ENCODE results near the genes MINPP1 and STAMBPL1.

DNA sequence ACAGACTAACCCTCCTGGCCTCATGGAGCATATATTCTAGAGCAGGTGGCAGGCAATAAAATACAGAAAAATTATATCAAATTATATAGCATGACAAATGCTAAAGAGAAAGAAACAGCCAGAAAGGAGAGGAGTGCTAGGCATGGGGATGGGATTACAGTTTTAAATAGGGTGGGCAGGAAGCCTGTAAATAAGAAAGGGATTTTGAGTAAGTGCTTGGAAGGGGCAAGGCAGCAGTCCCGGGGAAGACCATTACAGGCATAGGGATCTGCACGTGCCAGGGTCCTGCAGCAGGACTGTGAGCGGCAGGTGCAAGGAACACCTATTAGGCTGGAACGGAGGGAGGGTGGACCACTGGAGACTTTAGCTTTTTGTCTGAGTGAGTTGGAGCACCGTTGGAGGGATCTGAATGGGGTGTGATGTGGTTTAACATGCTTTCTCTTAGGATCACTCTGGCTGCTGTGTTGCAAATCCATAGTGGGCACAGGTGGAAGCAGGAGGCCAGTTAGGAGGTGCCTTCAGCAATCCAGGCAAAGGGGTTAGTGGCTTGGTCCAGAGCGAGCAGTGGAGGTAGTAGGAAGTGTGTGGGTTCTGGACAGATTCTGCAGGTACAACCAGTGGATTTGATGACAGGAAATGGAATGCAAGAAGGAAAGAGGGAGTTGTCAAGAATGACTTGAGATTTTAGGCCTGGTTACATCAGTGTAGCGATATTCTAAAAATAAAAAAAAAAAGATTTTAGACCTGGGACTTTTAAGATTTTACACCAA, 95.2 kb downstream of the MMRN2 start:
- RRBS, result no CpG with 5 or more reads among the region's 7 CpGs

GRCh38 chr10:86868301-86868710, 89.1 kb downstream of the MMRN2 start:
- RRBS, result no CpG with 5 or more reads among the region's 8 CpGs

DNA sequence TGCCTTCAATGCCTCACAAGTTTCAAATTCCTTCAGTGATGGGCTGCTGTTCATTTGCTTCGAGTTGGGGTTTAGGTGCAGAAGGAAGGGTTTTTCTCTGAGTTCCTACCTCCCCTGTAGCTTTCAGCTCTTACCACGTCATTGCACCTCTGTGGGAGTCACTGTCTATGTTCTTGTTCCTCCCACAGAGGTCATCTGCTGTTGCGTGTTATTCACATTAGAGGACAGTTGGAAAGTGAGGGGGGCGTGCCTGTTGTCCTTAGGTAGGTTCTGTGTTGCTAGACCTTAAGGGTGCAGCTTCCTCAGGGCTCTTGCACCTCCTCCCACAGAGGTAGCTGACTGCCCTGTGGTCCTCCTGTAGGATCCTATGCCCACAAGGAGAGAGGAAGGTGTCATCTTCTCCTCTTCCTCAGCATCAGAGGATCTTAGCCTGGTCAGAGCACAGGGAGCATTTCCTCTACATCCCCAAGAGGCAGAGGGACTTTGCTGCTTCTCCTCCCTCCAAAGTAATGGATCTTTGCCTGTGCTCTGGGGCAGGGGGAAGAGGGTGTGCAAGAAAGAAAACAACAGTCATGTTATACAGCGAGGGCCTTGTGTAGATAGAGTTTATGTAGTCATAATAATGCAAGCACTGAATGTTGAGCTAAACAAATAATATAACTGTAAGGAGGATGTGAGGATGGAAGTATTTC, 48.8 kb downstream of the MMRN2 start:
- RRBS, result no CpG with 5 or more reads among the region's 5 CpGs

DNA sequence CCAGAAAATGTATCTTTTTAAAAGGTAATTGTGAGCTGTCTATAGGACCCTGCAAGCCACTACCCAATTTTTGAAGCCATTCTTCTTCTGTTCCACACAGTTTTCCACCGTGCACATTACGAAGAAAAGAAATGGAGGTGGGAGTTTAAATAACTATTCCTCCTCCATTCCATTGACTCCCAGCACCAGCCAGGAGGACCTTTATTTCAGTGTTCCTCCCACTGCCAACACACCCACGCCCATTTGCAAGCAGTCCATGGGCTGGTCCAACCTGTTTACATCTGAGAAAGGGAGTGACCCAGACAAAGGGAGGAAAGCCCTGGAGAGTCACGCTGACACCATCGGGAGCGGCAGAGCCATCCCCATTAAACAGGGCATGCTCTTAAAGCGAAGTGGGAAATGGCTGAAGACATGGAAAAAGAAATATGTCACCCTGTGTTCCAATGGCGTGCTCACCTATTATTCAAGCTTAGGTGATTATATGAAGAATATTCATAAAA, 11.8 kb upstream of the FAM25A start:
- RRBS, result no CpG with 5 or more reads among the region's 8 CpGs

- RRBS, result no CpG with 5 or more reads among the region's 1 CpG
Measured at GRCh38 chr10:87081903-87082655, 12.6 kb downstream of the GLUD1 start.

- RRBS, result 2% methylated on average over 5 of the region's 10 CpGs
Measured at GRCh38 chr10:87504313-87504644, 414 bp upstream of the MINPP1 start.

DNA sequence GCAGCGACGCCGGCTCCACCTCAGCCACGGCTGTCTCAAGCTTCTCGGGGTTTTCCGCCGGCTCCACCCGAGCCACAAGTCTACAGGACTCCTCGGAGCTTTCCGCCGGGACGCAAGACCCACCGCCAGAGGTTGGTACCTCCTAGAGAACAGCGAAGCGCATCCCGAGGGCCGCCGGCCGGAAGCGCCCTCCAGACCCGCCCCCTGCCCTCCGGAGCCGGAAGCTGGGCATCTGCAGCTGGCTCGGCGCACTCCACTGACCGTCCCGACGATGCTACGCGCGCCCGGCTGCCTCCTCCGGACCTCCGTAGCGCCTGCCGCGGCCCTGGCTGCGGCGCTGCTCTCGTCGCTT, at the start of gene MINPP1:
Gene MINPP1, plus strand, starts transcription at position 249 of the 352 bp plus-strand sequence.
- RRBS, result 2% methylated on average over 32 of the region's 41 CpGs

GRCh38 chr10:87662478-87662775, 2.7 kb downstream of the PAPSS2 start:
- RRBS, result no CpG with 5 or more reads among the region's 1 CpG

DNA sequence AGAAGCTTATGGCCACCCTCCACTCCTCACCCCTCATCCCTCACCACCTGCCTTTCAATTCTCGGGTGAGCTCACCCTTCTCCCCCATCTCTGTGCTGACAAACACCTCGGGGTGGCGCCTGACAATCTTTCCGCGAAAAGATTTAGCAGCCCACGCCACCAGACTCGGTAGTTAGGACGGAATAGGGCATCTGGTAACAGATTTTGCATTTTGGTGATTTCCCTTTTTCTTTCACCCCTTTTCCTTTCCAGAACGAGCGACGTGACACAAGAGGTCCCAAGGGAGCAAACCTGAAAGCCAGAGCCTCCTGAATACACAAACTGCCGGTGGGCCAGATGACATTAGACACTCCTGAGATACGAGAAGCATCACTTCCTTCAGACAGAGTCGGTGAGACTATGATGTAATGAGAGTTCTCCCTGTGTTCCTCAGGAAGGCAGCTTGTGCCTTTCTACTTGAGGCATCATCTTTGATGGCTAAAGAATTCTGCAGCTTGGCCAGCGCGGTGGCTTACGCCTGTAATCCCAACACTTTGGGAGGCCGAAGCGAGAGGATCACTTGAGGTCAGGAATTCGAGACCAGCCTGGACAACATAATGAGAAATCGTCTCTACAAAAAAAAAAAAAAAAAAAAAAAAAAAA, 745 bp upstream of the ATAD1 start:
- RRBS, result no CpG with 5 or more reads among the region's 21 CpGs

GRCh38 chr10:87850878-87851274, 12.5 kb downstream of the KLLN start:
- RRBS, result no CpG with 5 or more reads among the region's 6 CpGs

GRCh38 chr10:87860249-87860504, 3.2 kb downstream of the KLLN start:
- RRBS, result no CpG with 5 or more reads among the region's 1 CpG

DNA sequence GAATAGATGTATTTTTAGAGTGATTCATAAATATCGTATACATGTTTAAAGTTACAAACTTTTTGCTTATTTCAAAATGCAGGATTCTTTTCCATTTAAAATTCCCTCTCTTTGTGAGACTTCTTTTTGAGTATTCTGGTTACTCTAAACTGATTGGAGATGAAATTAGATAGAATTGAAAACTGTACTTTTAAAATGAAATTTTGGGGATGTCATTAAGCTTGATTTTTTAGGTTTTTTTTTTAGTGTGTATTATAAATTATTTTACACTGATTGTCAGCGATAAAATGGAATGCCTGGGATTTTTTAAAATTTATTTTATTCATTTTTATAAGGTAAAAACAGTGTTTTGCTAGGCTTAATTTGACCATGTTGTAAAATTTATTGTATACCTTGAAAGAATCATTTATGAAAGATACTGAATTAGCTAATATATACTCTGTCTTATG, 8.5 kb downstream of the PTEN start:
- RRBS, result no CpG with 5 or more reads among the region's 2 CpGs

DNA sequence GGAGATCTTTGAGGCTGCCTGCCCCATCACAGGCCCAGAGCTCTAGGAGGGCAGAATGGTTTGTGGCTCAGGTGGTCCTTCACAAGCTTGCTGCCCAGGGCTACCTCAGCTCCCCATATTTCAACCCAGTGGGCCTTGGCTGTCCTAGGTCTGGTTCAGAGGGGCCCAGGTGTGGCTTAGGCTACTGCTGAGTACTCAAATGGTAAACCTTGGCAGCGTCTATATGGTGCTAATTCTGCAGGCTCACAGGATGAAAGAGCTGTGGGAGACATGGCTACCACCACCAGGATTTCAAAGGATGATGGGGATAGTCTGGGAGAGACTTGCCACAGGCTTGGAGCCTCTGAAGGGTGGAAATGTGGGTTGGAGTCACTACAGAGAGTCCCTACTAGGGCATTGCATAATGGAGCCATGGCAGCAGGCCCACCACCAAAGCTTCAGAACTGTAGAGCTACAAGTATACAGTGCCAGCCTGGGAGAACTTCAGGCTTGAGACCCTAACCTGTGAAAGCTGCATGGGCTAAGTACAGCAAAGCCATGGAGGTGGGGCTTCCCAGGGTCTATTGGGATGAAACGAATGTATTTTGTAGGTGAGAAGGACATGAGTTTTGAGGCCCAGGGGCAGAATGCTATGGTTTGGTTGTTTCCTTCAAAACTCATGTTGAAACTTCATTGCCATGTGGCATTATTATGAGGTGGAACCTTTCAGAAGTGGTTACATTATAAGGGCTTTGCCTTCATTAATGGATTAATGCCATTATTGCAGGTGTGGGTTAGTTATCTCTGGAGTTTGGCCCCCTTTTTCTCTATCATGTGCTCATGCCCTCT, 24.5 kb downstream of the PTEN start:
- RRBS, result no CpG with 5 or more reads among the region's 2 CpGs

DNA sequence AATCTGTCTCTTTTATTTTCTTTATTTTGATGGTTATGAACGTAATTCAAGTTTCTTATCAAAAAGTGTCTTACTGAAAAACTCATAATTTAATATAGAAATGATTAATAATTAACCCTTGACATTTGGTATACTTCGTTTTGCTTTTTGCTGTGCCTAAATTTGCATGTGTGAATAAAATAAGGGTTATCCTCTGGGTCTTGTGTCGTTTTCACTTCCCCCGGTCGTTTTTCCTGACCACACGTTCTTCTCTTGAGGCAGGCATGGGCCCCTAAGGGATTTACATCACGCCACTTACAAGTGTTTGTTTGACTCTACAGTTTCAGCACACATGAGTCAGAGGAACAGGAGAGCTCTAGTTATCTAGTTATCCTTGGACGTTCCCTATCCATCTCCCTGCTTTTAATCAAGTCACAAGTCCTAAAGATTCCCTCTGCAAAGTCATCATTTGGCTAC, 206.6 kb downstream of the PTEN start:
- RRBS, result no CpG with 5 or more reads among the region's 8 CpGs

GRCh38 chr10:88475509-88475894, 107.6 kb downstream of the RNLS start:
- RRBS, result no CpG with 5 or more reads among the region's 1 CpG

GRCh38 chr10:88879847-88880955, at the start of gene STAMBPL1:
TSS of gene STAMBPL1 (plus strand) at chr10:88880245.
- RRBS, result 1% methylated on average over 35 of the region's 99 CpGs

DNA sequence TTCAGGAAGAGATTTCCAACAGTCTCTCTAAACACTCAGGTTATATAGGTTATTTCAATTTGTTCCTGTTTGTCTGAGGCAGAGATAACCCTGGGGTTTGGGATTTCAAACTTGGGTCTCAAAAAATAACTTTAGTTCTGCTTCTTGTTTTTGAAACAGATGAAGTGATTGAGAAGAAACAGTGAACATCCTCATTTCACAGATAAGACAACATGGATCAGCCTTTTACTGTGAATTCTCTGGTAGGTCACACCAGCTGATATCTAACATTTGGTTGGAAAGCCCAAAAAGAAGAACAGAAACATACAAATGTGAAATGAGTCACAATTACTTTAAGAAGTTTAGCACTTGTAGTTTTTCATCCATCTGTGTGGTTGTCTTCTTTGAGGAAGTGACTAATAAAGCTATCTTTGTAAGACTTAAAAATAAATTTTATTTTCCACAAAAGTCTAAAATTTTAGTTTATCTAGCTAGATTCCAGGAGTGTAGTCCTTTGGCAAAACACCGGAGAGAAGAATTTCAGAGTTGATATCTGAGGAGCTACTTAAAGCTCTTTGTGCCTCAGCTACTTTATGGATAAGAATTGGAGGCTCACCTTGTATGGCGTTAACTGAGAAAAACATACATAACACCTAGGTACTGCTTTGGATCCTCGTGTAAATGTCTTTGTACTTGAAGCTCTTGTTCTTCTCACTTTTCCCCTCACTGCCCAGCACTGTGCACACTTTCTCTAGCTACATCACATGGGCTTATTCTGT, 21.6 kb downstream of the STAMBPL1 start:
- RRBS, result no CpG with 5 or more reads among the region's 3 CpGs

GRCh38 chr10:88934704-88935790, 17.5 kb downstream of the ACTA2 start:
- RRBS, result no CpG with 5 or more reads among the region's 19 CpGs

- RRBS, result no CpG with 5 or more reads among the region's 6 CpGs
Measured at GRCh38 chr10:88991940-88992211, 1.3 kb downstream of the FAS start.

Measured in zone of skin (tissue), 1 donor.